ENCODE measurements around a stretch of chr4.

DNA sequence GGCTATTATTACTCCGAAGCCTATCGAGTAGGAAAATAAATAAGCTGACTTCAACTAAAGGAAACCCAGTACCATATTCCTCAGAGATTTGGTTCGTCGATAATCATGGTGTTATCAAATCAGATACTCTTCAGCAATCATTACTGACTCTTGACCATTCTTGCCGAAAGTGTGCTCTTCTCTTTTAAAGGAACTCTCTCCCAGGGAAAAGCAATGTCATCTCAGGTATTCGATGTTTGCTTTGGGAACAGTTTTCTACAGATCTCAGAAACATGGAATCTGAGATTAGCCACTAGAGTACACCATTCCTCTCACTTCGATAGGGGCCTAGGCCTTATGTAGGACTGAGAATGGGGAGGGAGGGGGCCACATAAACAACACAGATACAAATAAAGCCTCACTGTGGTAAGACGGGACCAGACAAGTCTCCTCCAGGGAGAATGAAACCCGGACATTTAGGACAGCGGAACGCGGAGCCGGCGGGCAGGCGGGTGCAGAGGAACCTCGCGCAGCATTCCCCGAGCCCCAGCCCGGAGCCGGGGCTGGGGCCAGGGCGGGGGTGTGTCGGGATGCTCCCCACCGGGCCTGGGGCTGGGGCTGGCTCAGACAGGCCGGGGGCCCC, 583 bp downstream of the DNAJB14 start:
- PRO-cap: bidirectional peak, plus-strand start at position 471 of the sequence, minus-strand start at position 442 of the sequence
- RAMPAGE, long total RNA: no peak

GRCh38 chr4:100342847-100343123, 152.5 kb upstream of the DDIT4L start:
- PRO-cap: no peak
- RAMPAGE, long total RNA: no peak

DNA sequence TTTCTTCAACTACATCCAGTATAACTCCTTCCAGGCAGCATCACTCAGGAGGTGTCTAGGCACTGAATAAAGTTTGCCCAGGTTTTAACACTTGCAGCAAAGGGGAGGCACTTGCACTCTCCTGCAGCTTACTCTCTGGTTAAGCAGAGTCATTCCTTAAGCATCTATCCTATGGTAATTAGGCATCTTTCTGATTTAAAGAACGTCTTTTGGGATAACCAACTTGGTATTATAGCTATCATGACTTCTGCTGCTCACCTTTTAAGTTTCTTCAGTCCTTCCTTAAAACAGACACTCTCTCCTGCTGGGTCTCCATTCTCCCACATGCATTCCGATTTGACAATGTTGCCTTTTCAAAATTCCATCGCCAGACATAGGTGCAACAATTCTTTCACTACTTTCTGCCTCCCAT, 325.6 kb downstream of the PPP3CA start:
- PRO-cap: no peak
- RAMPAGE, long total RNA: no peak

DNA sequence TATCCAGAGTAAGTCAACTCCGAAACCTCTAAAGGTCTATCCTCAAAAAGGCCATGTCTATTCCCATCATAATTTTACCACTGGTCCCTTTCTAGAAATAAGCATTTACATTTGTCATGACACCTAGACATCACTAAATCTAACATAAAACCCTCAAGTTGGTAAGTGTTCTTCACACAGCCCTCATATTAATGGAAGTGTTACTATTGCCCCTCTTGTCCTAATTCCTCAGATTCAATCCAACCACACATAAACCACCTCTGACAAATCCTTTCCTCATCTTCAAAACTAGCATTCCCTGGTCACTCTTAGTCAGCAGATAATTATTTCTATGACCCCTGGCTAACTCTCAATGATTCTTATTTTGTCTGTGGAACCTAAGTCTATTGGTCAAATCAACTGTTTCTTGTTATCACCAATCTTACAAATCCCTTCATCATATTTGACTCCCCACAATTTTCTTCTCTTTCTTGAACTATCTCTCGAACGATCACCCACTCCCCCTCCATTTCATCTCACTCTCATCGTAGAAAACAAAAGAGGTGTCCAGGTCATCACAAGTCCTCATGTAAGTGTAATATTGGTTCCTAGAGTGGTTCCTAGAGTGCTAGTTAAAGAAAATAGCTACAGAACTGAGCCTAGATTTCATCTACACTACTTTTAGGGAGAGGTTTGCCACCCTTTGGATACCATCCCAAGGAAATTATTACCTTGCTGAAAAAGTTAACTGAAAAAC, 168.5 kb downstream of the PPP3CA start:
- PRO-cap: no peak
- RAMPAGE, long total RNA: no peak

- PRO-cap: no peak
- RAMPAGE, long total RNA: no peak
Measured at GRCh38 chr4:101275175-101275595, 72.1 kb downstream of the PPP3CA start.

- PRO-cap: no peak
- RAMPAGE, long total RNA: no peak
Measured at GRCh38 chr4:101316981-101317669, 30.2 kb downstream of the PPP3CA start.

DNA sequence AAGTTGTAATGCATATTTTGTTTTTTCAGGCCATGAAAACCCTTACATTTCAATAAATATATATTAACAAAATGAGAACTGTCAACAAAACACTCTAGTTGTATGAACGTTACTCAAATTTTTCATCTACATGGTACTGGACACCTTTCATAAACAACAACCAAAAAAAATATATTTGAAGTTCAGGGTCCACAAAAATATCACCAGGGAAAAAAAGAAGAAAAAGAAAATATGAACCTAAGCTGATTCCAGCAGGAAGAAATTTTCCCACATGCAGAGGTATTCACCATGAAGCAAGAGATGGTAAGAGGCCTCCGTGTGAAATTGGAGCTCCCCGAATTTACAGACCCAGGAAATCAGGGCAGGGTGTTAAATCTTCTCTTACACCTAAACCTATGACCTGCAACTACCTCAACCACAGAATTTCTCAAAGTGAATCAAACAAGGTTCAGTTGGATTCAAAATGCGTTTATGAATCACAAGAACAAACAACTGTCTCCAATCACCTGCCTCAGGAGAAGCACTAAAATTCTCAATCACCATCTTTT, 19.5 kb downstream of the PPP3CA start:
- PRO-cap: no peak
- RAMPAGE, long total RNA: no peak

DNA sequence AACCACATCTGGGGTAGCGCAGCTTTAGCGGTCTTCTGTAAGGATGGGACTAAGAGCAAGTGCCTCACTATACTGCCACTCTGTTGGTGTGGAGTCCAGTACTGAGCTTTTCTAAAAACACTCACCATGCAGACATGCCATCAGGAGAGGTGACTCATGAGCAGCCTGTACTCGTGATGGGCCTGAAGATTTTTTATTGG, 9.7 kb downstream of the PPP3CA start:
- PRO-cap: no peak
- RAMPAGE, long total RNA: no peak

GRCh38 chr4:101651755-101652219, 138.7 kb upstream of the BANK1 start:
- PRO-cap: no peak
- RAMPAGE, long total RNA: no peak

- PRO-cap: no peak
- RAMPAGE, long total RNA: no peak
Measured at GRCh38 chr4:102546003-102546932, 45.1 kb downstream of the NFKB1 start.

GRCh38 chr4:102598461-102599013, 97.4 kb downstream of the NFKB1 start:
- PRO-cap: no peak
- RAMPAGE, long total RNA: no peak

- PRO-cap: no peak
- RAMPAGE, long total RNA: no peak
Measured at GRCh38 chr4:102815955-102816553, 11.3 kb downstream of the UBE2D3 start.

- PRO-cap: no peak
- RAMPAGE, long total RNA: no peak
Measured at GRCh38 chr4:103946787-103947170, 227.0 kb upstream of the TACR3 start.

DNA sequence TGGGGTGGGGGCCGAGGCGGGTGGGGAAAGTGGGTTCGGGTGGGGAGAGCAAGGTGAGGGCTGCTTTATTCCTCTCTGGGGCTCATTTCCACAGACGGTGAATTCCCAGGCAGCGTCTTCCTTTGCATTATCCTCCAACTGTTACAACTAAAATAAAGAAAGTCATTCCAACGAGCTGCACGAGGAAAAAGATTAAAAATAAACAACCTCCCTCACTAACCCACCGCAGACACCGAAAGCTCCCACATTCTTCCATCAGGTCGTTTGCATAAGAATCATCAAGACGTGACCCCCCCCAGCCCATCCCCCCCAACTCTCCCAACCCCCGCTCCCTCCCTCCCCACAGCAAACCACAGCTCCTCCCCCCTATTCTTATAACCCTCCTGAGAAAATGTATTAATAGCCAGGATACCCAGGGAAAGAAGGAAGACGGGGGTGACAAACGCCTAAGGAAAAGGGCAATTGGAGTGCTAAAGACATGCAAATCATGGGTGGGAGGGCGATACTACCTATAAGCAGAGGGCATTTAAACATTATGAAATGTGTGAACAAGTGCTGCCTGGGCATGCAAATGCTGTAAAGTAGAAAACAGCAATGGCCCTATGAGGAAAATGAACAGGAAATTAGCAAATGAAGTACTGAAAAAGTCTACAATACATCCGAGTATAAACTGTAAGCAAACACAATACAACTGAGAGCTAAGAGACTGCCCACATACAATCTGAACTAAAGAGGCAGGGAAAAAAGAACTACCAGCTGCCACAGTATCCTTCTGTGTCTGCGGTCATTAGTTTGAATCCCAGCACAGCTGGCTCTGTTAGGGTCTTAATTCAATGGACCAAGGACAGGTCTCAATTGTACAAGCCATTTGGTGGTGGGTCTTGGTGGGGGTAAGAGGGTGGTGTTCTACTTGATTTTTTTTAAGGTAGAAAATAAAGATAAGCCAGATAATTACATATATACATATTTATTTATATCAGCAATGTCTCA, 2.5 kb downstream of the CXXC4 start:
- PRO-cap: no peak
- RAMPAGE, long total RNA: no peak

DNA sequence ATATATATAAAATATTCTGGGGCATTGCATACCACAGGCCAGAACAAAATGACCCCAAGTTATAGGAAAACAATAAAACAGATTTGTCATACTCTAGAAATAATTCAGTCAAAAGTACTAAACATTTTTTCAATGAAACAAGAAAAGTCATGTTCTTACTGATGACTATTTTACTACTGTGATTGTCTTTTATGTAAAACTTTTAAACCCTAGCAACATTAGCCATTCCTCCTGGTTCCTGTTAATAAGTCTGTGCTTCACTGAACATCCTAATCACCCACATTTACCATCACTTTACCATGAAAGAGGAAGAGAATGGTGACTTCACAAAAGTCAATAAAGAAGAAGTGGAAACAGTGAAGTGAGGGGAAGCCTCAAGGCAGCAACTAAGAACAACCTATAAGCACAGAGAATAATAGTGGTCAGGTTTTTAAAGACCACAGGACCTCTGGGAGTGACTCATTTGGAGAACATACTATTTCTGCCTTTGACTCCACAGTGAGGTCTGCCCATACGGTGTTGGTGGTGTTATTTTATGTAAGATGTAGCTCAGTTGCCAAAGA, 86.2 kb upstream of the TET2 start:
- PRO-cap: no peak
- RAMPAGE, long total RNA: no peak

DNA sequence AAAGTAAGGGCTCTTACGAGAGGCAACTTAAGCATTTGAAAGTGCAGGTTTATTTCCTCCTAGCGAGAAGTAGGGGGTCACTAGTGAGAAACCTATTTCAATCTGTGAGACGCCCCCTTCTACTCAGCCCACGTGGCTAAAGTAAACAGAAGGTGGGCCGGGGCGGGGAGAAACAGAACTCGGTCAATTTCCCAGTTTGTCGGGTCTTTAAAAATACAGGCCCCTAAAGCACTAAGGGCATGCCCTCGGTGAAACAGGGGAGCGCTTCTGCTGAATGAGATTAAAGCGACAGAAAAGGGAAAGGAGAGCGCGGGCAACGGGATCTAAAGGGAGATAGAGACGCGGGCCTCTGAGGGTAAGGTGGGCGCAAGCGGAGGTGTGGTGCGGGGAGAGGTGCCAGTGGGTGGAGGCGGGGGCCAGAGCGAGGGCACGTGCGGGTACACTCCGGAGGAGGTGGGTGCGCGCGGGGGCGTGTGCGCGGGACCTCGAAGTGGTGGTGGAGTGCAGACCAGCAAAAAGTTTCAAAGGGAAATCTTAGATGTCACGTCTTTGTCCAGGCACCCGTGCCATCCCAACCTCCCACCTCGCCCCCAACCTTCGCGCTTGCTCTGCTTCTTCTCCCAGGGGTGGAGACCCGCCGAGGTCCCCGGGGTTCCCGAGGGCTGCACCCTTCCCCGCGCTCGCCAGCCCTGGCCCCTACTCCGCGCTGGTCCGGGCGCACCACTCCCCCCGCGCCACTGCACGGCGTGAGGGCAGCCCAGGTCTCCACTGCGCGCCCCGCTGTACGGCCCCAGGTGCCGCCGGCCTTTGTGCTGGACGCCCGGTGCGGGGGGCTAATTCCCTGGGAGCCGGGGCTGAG, 715 bp upstream of the TET2 start:
- PRO-cap: no peak
- RAMPAGE, long total RNA: no peak

GRCh38 chr4:105147021-105148257, 763 bp downstream of the TET2 start:
- PRO-cap: no peak
- RAMPAGE, long total RNA: no peak

DNA sequence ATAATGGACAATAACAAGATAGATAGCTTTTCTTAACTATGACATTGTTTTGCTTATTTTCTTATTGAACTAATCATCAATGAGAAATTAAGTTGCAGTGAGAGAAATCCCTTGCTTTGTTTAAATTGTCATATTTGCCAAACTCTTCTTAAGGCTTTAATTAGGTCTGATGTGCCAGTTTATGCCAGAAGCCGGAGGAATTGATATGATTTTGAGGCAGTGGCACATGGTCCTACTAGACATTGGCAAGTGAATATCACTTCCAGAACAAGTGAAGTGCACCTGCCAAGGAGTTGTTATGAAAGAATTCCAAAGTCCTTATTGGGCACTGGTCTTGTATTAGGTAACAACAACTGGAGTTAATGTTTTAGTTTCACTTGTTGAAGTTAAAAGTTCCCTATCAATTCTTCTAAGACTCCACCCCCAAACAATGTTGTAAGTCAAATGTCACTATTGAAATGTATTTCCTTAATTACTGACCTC, 3.0 kb downstream of the TET2 start:
- PRO-cap: no peak
- RAMPAGE, long total RNA: no peak

DNA sequence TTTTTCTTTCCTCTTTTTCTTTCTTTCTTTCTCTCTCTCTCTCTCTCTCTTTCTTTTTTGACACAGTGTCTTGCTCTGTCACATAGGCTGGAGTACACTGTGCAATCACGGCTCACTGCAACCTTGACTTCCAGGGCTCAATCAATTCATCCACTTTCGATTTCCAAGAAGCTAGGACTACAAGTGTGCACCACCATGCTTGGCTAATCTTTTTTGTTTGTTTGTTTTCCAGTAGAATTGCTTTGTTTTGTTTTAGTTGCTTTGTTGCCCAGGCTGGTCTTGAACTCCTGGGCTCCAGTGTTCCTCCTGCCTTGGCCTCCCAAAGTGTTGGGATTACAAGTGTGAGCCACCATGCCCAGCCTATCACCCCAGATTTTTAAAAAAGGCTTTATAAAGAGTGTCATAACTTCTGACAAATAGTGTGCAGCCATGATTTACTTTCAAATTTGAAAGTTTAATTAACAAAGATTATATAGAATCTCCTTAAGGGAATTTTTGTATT, 70.8 kb downstream of the PPA2 start:
- PRO-cap: no peak
- RAMPAGE, long total RNA: no peak

GRCh38 chr4:105586555-105587287, 34.3 kb downstream of the ARHGEF38 start:
- PRO-cap: no peak
- RAMPAGE, long total RNA: no peak

Data from OCI-LY7 (cell line).